T-cell (primary cell): Measurements from ENCODE around the genes OR4M1, OR4K5, OR4L1 and OR4K17.

DNA sequence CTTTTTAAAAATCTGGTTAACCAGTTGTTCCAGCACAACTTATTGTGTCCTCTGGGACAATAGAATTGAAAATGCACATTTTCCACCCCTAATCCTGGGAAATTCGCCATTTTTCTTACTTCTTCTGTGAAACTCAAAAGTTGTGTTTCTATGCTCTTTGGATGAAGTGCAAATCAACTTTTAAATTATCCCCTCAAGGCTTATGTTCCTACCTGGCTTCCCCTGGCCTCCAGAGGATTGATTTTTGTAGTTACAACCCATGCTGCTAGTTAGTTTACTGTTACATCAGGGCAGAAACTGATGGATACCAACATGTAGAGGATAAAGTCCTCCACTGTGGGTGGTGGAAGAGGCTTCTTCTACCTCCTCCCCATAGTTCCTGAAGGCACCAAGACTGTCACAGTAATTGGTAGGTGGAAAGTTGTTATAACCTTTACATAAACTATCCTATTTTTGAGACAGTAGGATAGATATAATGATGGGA, at the start of gene OR4M1:
Gene OR4M1 (plus strand): TSS at position 320 of the 484 bp plus-strand sequence.
- PRO-cap, 7 experiments, result no peak in any of the 7 experiments

GRCh38 chr14:19920454-19920832, at the start of gene OR4K5:
OR4K5 (plus strand) TSS chr14:19920607.
- PRO-cap, 7 experiments, result no peak in any of the 7 experiments

DNA sequence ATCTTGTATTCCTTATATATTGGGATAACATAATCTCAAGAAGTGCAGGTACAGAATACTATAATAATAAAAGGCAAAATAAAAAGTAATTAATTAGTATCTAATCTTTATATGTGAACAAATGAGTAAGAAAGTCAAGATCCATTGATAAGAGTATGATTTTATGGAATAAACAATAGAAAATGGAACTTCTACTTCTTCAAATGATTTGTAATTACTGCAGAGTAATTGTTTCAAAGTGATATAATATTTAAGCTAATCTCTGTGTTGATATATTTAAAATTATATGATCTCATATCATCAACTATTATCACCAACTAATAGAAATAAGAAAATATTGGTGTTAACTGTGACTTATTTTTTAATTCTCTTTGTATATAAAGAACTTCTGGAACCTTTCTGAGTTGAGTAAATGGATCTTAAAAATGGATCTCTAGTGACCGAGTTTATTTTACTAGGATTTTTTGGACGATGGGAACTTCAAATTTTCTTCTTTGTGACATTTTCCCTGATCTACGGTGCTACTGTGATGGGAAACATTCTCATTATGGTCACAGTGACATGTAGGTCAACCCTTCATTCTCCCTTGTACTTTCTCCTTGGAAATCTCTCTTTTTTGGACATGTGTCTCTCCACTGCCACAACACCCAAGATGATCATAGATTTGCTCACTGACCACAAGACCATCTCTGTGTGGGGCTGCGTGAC, at the start of gene OR4L1:
Gene OR4L1 (plus strand): TSS at position 413 of the 708 bp plus-strand sequence.
- PRO-cap, 7 experiments, result no peak in any of the 7 experiments

DNA sequence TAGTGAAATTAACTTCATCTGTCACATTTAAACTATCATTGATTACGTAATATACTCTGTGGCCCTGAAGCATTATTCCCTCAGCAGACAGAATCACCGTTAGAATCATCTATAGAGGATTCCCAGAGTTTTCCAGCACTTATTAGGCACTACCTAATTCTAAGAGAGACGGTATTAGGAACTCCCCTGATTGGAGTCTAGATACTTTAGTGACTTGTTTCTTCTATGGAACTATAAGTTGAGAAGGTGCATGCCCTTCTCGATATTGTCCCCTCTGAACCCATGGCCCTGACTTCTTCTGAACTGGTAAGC, at the start of gene OR4K17:
Gene OR4K17 (plus strand): TSS at position 153 of the 312 bp plus-strand sequence.
- PRO-cap, 7 experiments, result no peak in any of the 7 experiments

DNA sequence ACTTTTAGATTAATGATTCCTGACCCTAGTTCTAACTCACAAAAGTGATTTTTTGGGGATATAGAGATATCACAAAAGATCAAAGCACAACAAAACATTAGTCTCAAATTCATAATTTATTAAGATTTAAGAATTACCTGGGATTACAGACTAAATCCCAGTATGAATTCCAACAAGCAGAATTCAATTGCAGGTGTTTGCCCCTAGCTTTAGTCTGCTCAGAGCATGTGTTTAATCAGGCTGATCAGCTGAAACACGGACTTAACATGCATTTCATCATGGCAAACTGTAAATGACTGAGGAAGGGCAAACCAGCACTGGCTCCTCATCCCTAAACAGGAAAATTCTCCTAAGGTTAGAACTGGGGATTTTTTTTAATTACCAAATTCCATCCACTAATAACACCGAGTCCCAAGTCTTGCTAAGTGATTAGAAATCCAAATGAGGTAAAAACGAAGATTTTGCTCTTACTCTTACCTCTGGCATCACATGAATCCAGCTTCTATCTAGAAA, 6.8 kb downstream of the CCNB1IP1 start:
- PRO-cap, 7 experiments, result no peak in any of the 7 experiments

DNA sequence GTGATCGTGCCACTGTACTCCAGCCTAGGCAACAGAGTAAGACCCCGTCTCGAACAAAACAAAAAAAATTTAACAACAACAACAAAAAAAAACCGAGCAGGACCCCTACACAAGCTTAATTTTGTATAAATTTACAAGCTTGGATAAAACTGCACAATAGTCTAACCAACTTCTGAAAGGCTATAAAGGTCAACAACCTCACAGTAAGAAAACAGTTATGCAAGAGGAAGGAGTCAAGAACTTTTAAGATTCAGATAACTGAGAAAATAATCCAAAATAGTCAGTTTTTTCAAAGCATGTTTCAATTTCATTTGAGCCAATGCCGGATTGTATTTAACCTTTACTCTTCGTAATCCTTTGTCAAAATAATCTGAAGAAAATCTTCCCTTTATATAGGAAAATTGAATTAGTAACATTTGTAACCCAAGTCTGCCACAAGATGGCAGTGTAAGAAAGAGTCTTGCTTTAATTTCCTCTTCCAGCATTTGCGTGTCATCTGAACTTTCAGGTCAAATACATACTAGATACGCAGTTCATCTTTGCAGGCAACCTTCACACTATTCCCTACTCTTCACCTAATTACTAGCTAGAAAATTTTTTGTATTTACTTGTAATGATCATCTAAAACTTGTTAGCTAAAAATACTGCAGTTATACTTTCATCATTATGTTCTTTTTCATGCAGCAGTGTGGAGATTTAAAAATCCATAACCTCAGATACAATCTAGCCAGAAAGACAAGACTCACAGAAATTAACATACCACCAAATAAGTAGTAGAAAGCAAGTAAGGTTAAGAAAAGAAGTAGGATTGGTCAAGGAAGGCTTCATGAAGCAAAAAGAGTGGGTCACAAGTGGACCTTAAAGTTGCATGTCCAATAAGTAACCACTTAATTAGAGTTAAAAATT, 5.8 kb downstream of the CCNB1IP1 start:
- PRO-cap, 7 experiments, result no peak in any of the 7 experiments

GRCh38 chr14:20412187-20412850, 982 bp downstream of the TEP1 start:
- PRO-cap, 7 experiments, result peak in 3 of 7 experiments; most common plus-strand start chr14:20412625 (in 2); most common minus-strand start chr14:20412482 (in 3)

DNA sequence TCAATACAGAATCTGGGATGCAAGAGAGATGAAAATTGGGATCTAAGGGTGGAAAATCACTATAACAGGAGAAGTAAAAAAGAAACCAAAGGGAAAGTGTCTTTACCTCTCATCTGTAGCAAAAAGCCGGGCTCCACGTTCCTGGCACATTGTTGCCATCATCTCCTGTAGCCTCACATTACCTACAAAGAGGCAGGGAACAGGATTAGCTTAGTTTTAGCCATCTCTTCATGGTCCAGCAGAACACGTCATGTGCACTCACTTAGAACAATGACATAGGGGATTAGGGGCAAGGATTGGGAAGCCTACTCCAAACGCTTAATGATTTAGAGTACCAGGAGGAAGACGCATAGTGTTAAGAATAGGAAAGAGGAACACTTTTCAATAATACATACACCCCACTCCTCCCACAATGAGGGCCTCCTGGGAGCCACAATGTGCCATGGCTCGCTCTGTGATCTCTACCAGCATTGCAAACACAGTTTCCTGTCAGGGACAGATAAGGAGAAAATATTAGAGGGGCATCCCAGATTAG, 7.0 kb downstream of the OSGEP start:
- PRO-cap, 7 experiments, result no peak in any of the 7 experiments

- PRO-cap, 7 experiments, result no peak in any of the 7 experiments
Observed at GRCh38 chr14:20456433-20457141, 1.6 kb downstream of the APEX1 start.

- PRO-cap, 7 experiments, result peak in 7 of 7 experiments; most common plus-strand start chr14:20613618 (in 5); most common minus-strand start chr14:20613477 (in 7)
Observed at GRCh38 chr14:20613311-20614674, 22.6 kb upstream of the RNASE12 start.

GRCh38 chr14:20666311-20667112, 17.8 kb upstream of the RNASE4 start:
- PRO-cap, 7 experiments, result no peak in any of the 7 experiments

DNA sequence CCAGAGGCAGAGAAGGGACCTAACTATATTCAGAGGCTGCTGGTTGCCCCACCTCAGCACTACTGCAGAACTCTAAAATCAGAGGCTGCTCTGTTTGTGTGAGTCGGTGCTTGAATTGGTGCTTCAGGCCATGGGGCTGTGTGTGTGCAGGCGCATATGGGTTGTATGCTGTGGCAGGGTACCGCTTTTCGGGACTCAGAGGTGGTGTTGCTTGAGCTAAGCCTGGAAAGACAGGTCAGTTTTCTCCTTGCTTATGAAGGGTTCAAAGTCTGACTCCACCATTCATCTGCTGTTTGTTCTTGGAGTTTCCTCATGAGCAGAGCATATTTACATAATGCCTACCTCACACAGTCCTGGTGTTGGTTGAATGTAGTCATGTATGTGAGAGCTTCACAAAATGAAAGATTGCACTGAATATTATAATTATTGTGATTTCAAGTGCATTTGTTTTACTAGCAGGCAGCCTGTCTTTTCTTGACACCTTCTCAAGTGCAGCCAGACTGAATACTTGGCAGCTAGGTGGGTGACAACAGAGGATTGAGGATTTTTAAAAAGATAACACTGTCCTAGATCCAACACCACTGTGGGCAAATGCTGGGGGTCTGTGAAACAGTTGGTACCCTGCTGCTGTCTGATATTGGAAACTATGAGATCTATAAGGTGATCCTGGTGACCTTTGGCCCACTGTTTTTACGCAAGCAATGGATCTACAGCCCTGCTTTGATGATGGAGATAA, 1.1 kb upstream of the ANG start:
- PRO-cap, 7 experiments, result no peak in any of the 7 experiments

DNA sequence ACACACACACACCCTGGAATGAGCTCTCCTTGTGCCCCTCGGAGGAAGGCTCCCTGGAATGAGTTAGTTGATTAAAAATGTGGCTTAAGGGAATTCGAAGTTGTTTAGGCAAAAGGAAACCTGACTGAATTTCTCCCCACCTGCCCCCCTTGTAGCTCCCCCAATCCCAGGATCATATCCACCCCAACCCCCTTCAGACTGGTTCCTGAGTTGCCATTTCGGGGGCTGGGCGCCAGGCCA, 1.2 kb upstream of the NDRG2 start:
- PRO-cap, 7 experiments, result no peak in any of the 7 experiments

DNA sequence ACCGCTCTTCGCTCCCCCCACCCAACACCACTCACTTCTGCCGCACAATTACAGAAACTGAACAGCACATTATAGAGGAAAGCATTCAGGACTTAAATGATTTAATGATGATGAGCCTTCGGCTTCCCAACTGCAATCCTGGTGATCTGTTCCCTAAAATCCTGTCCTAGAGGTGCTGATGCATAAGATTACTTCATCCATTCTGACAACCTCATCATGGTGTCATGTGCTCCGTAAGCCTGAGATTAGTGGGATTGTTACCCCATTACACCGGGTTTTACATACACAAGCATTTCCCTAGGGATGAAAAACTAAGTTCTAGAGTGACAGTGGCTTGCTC, 2.5 kb upstream of the RNASE13 start:
- PRO-cap, 7 experiments, result no peak in any of the 7 experiments

- PRO-cap, 7 experiments, result no peak in any of the 7 experiments
Observed at GRCh38 chr14:21041363-21041969, 696 bp upstream of the RNASE7 start.

GRCh38 chr14:21056573-21056907, 1.1 kb upstream of the RNASE8 start:
- PRO-cap, 7 experiments, result no peak in any of the 7 experiments

DNA sequence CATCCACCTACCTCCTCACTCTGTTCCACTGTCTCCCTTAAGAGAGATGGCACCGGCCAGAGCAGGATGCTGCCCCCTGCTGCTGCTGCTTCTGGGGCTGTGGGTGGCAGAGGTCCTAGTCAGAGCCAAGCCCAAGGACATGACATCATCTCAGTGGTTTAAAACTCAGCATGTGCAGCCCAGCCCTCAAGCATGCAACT, 125 bp downstream of the RNASE8 start:
- PRO-cap, 7 experiments, result no peak in any of the 7 experiments

DNA sequence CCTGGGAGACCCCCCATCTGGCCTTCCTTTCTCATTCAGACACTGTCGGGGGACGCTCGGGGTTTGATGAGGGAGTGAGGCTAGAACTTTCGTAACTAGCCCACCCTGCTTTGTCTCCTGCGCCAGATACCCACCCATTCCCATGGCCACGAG, 1.0 kb upstream of the ARHGEF40 start:
- PRO-cap, 7 experiments, result no peak in any of the 7 experiments

- PRO-cap, 7 experiments, result no peak in any of the 7 experiments
Observed at GRCh38 chr14:21072045-21072695, 2.1 kb downstream of the ARHGEF40 start.

- PRO-cap, 7 experiments, result no peak in any of the 7 experiments
Observed at GRCh38 chr14:21247203-21247700, 22.0 kb downstream of the HNRNPC start.